Measurements from ENCODE around the genes ZCCHC17 and ADGRB2.

- PRO-cap = bidirectional peak, plus-strand start at chr1:31155355, minus-strand start at chr1:31155438; bidirectional peak, plus-strand start at chr1:31155566, minus-strand start at chr1:31155632
Observed at GRCh38 chr1:31155216-31155949, 84.3 kb downstream of the NKAIN1 start.

DNA sequence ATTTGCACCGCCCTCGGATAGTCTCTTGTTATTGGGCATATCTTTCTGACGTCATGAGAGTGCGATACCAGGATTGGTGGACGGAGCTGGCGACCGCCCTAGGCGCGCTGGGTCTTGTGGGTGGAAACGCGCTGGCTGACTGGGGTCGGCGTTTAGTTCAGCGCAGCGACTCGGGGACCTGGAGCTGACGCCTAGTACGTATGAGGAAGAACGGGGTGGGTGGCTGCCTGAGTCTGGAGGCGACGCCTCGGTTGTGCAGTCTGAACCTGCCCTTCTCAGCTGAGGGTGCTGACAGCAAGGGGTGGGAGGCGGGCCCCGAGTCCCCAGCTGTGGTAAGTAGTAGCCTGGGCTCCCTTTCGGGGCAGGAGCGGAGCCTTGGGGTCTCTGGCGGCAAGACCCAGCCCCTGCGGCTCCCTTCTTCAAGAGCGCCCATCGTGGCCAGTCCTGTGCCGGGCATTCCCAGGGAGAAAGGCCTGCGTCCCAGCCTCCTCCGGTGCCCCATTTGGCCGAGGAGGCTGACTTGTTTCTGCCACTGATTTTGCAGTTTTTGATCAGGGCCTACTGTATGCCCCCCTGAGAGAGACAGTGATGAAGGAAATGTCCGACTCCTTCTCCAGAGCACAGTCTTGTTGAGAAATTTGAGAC is at the start of gene ZCCHC17:
Gene ZCCHC17, plus strand, starts transcription at position 151 of the 645 bp plus-strand sequence.
- PRO-cap = bidirectional peak, plus-strand start at position 151 of the sequence, minus-strand start outside the sequence; bidirectional peak, plus-strand start at position 422 of the sequence, minus-strand start at position 443 of the sequence

GRCh38 chr1:31409369-31409846 is 3.6 kb upstream of the SERINC2 start:
- PRO-cap = no peak

DNA sequence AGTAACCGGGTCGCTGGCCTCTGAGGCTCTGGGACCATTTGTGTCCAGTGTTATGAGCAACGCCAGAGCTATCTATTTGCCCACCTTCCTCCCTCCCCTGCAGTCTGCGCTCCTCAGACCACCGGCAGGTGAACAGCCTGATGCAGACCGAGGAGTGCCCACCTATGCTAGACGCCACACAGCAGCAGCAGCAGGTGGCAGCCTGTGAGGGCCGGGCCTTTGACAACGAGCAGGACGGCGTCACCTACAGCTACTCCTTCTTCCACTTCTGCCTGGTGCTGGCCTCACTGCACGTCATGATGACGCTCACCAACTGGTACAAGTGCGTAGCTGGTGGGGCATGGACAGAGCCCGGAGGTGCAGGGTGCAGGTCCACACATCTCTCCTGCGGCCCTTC is 19.8 kb downstream of the SERINC2 start:
- PRO-cap = no peak

DNA sequence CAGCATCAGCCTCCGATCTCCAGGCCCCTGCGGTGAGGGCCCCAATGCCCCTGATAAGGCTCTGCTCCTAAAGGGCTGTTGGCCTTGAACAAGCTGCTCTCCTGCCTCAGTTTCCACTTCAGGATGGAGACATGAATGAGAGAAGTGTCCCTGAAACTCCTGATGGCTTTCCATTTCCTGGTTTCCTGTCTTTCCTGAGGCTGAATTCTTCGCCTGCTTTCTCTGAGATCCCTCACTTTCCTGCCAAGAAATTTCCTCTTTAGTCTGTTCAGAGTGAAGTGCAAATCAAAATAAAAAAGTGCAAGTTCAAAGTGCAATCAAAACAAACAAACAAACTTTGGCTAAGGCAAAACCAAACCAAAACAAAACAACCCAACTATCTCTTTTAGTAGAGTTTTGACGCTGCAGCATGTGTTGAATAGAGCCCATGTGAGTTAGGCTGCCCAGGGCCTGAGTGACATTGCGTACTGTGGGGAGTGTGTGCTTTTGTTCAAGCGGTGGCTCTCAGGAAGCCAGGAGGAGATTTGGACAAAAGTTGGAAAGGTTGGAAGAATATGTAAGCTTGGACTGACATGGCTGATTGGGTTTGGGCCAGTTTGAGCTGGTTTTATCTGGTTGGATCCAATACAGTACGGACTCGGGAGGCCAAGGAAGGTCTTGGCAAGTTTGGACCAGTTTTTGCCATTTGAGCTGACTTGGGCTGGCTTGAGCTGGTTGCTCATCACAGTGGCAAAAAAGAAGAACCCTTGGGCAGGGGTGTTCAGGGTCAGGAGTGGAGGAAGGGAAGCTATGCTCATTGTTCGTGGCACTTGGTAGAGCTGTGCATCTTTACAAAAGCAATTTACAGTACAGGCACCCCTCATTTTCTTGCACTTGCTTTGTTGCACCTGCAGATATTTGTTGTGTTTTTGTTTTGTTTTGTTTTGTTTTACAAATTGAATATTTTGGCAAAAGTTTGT is 61.1 kb upstream of the TINAGL1 start:
- PRO-cap = no peak

DNA sequence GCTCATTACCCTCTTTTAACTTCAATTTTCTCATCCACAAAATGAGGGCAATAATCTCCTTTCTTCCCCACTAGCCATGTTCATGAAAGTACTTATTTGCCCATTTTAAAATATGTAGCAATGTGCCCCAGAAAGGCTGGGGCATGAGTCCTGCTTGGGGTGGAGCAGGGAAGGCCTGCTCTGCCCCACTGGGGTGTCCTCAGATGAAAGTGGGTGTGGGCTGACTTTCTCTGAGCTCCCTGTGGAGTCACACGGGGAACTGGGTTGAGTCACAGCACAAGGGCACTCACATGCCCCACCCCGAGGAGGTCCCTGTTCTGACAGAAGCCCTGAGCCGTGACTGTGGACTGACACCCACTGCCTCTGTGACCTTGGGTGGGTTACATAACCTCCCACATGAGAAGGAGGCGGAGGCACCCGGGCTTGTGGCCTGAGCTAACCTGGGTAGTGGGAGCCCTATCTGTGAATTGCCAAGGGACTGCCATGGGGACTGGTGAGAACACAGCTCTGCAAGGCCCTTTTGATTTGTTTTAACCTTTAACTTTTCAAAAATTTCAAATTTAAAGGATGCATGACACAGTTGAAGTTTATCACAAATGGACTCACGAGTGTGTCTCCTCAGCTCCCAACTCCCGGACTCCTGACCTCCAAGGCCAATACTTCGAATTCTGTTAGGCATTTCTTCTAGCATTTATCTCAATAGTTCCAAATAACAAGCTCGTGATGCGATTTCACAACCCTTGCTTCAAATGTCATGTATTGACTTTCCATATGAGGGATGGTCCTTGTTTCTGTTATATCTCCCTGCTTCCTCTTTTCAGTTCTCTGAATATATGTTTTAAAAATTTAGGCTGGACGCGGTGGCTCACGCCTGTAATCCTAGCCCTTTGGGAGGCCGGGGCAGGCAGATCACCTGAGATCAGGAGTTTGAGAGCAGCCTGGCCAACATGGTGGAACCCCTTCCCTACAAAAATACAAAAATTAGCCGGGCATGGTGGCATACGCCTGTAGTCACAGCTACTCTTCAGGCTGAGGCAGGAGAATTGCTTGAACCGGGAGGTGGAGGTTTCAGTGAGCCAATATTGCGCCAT is 52.3 kb upstream of the TINAGL1 start:
- PRO-cap = no peak

- PRO-cap = no peak
Observed at GRCh38 chr1:31577178-31578392, 1.3 kb downstream of the TINAGL1 start.

- PRO-cap = no peak
Observed at GRCh38 chr1:31580209-31581442, 4.3 kb downstream of the TINAGL1 start.

DNA sequence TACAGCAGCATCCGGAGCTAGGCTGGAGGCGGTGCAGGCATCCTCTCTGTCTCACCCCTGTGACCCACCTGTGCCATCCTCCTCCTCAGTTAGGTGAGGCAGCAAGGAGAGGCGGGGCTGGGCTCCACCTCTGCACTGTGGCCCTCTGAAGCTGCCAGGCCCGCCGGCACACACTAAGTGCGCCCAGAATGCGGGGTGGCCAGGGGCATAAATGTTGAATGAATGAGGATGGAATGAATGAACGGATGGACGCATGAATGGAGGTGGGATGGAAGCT is 301 bp upstream of the HCRTR1 start:
- PRO-cap = no peak

DNA sequence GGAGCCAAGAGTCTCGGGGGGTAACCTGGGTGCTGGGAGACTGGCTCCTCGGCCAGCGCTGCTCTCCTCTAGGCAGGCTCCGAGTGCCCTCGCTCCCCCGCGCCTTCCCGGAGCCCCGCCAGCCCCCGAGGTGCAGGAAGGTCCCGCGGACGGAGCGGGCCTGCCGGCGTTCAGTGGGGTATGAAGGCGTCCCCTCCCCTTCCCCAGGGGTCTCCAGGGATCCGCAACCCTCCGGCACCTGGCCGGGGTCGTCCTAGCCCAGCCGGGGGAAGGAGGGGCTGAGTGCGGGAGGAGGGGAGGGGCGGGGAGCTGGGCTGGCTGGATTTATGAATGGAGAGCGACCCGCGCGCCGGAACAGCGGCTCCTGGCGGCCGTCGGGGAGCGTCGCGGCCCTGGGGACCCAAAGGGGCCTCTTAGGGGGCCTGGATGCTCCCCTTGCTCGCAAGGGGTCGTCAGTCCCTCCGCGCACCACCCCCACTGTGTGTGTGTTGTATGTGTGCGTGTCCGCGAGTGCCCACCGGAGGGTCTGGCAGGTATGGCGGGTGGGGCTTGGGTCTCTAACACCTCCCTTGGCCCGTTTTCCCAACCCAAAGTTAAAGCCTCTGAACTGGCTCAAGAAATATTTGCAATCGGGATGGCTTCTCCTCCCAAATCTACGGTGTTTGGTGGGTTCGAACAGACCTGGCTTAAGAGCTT is 608 bp downstream of the HCRTR1 start:
- PRO-cap = unidirectional peak, minus-strand start at position 284 of the sequence

DNA sequence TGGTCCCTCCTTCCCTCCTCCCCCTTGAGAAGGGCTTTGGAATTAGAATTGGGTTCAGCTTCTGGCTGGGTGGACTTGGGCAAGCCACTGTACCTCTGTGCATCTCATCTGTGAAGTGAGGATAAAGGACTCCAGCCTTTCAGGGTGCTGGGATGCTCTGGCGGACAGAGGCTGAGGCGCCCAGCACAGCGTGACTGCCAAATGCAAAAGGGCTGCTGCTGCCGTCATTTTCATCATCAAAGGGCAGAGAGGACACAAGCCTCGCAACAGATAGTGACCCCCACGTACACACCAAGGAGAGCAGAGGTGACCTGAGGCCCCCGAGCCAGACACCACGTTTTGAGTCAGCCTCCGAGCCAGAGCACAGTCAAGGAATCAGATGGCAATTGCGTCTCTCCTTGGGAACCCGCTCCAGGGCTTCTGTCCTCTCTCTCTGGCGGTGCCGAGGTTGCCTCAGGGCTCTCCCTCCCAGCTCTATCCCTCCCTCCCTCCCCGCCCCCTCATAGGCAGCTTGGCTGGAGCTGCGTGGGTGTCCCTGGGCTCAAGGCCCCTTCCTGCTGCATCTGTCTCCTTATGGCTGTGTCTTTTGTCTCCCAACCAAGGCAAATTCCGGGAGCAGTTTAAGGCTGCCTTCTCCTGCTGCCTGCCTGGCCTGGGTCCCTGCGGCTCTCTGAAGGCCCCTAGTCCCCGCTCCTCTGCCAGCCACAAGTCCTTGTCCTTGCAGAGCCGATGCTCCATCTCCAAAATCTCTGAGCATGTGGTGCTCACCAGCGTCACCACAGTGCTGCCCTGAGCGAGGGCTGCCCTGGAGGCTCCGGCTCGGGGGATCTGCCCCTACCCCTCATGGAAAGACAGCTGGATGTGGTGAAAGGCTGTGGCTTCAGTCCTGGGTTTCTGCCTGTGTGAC is 9.0 kb downstream of the HCRTR1 start:
- PRO-cap = bidirectional peak, plus-strand start at position 547 of the sequence, minus-strand start at position 422 of the sequence

DNA sequence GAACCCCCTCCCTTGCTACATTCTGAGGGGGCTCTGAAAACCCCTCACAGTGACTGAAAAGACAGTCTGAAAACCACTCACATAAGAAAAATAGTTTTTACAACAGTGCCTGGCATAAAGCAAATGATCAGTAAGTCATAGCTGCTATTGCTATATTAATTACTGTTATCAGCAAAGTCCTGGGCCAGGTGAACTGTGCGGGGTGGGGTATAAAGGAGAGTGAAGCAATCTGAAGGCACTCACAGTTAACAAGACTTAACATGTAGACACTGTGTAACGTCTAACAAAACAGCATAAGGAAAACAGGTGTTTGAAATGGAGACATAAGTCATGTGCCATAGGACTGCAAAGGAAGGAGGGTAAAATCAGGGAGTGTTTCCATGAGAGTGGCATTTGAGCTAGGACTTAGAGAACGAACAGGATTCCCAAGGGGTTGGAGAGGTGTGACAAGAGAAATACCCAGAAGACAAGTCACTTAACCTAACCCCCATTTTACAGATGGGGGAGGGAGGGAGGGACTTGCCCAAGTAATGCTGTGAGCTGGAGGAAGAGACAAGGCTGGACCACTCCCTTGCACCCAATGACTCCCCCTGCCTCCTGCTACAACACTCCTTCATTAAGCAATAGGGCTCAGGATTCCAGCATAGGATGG is 6.8 kb downstream of the PEF1 start:
- PRO-cap = no peak

- PRO-cap = no peak
Observed at GRCh38 chr1:31683118-31683622, 20.6 kb downstream of the COL16A1 start.

DNA sequence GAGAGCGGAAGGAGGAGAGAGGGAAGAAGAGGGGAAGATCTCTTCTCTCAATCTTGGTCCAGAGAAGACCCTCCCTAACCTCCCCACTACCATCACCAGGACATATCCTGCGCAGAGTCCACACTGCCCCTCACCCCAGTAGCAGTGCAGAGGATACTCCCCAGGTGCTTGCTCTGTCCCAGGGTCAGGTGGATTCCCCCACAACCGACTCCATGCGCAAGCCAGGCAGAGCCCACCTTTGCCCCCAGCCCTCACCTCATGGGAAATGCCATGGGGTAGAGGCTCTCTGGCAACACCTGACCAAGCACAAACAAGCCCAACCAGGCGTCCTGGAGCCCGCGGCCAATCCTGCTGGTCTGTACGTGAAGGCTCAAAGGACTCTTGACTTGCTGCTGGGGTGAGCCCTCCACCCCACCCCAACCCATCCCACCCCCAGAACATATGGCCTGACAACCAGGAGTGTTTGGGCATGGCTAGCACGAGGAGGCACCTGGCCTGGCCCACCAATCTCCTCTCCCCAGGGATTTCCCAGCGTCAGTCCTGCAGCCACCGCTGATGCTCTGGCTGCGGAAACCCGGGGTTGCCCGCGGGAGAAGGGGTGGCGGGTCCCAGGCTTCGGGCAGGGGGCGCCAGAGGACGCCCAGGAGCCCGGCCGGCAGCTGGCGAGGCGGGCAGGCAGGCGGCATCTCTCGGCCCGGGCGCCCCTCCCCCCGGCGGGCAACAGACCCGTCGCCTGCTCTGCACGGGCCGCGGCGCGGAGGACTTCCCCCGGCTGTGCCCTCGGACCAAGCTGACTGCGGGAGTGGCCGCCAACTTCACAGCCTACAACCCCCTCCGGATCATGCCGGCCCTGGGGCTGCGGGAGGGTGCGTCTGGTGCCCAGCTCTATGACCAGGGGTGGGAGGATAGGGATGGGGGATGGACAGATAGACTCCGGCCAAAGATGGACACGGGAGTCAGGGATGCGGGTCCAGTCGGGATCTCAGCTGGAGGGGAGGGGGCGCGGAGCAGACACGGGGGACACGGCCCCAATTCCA is 1.6 kb downstream of the ADGRB2 start:
- PRO-cap = no peak

GRCh38 chr1:31763615-31764882 is at the start of gene ADGRB2:
Gene ADGRB2, minus strand, starts transcription at chr1:31764340.
- PRO-cap = unidirectional peak, minus-strand start at chr1:31764340; unidirectional peak, minus-strand start at chr1:31764509; unidirectional peak, minus-strand start at chr1:31764583

GRCh38 chr1:31848287-31848673 is 32.5 kb upstream of the SPOCD1 start:
- PRO-cap = no peak

GRCh38 chr1:31913533-31914272 is 24.5 kb downstream of the PTP4A2 start:
- PRO-cap = no peak

DNA sequence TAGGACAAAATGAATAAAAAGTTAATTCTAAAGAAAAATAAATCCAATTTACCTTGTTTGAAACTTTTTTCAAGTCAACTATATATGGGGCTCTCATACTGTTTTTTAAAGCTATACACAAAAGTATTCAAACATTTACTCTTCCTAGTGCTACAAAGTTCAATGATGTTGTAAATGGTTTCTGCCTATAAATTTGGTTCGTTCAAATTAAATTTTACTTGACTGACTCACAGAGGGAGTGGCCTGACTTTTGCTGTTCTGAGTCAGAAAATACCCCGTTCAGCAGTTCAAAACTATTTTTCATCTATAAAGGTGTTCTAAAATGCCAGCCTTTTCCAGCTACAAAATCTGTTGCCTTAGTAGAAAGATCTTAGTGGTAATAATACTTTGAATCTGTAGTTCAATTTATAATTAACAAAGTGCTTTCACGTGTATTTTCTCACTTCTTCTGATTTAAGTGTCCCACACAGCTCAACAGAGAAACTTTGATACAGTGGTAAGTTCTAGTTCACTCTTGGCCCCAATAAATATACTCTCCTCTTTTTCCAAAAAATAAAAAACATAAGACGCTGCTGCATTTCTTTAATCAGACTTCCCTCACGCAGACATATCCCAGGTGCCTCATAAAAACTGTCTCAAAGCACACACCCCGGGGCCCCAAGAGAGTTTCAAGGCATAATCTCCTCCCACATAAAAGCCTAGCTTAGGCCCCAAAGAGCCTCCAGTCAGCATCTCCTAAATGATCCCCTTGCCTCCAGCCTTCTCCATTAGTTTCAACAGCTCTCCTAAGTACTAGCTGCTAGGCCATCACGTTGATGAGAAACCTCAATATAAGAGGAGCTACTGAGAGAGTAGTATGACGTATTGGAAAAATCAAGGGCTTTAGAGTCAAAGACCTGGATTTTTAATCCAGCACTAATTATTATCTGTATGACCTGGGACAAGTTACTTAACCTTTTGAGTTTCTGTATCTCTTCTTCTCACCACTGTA is 3.2 kb downstream of the PTP4A2 start:
- PRO-cap = no peak

DNA sequence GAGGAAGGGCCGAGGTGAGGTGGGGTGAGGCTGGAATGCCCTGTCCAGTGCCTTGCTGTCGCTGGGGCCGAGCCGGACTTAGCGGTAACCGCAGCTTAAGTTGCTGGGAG is 1.0 kb downstream of the KHDRBS1 start:
- PRO-cap = no peak

DNA sequence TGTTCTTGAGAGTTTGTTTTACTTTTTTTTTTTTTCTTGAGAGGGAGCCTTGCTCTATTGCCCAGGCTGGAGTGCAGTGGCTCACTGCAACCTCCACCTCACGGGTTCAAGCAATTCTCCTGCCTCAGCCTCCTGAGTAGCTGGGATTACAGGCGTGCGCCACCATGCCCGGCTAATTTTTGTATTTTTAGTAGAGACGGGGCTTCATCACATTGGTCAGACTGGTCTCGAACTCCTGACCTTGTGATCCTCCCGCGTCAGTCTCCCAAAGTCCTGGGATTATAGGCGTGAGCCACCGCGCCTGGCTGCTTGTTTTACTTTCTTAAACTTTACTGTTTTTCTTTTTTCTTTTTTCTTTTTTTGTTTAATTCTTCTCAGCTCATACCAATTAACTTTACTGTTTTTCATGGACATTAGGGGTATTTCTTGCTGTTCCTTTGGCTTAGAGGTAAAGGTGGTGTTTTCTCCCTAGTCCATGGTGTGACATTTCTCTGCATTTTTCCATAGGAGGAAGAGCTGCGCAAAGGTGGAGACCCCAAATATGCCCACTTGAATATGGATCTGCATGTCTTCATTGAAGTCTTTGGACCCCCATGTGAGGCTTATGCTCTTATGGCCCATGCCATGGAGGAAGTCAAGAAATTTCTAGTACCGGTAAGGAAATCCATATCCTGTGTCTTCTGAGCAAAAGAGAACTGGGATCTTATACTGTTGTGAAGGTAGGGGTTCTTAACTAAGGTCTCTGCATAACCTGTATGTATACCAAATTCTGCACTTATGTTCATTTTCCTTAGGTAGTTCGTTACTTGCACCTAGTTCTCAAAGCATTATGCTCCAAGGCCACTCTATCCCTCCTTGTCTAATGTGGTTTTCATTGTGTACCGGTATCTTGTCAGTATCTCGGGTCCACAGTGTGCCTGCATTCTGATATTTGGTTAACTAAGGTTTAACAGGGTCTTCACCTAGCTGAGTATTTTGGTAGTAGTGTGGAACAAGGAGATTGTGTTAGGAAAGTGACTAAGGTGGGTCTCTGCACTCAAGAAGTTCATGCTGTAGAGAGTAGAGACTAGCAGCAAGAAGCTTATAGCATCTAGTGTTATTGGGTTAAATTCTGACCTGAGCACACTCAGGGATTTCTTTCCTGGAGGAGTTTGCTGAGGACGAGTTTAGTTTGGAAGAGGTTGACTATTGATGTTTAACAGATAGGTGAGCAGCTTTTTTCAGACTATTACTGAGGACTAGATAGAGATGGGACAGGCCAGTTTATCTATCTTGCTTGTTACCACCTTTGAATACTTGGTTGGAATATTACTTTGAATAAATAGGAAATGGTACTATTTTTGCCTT is 19.5 kb downstream of the KHDRBS1 start:
- PRO-cap = no peak